Hepatocyte (in vitro differentiated cells and primary cell): ENCODE measurements around the gene LRRC42.

DNA sequence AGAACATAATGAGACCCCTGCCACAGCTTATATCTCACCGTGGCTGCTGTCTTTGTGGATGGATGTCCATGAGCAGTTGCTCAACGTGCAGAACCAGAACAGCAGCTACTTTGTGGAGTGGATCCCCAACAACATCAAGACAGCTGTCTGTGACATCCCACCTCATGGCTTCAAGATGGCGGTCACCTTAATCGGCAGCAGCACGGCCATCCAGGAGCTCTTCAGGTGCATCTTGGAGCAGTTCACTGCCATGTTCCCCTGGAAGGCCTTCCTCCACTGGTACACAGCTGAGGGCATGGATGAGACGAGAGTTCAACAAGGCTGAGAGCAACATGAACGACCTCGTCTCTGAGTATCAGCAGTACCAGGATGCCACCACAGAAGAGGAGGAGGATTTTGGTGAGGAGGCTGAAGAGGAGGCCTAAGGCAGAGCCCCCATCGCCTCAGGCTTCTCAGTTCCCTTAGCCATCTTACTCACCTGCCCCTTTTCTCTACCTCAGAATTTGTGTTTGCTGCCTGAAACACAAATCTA is 66.3 kb upstream of the PODN start:
- RAMPAGE, long total RNA, result no peak
- RRBS, result no CpG with 5 or more reads among the region's 9 CpGs

DNA sequence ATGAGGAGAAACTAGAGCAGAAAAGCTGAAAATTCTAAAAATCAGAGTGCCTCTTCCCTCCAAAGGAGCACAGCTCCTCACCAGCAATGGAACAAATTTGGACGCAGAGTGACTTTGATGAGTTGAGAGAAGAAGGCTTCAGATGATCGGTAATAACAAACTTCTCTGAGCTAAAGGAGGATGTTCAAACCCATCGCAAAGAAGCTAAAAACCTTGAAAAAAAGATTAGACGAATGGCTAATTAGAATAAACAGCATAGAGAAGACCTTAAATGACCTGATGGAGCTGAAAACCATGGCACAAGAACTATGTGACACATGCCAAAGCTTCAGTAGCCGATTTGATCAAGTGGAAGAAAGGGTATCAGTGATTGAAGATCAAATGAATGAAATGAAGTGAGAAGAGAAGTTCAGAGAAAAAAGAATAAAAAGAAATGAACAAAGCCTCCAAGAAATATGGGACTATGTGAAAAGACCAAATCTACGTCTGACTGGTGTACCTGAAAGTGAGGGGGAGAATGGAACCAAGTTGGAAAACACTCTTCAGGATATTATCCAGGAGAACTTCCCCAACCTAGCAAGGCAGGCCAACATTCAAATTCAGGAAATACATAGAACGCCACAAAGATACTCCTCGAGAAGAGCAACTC is 56.2 kb upstream of the PODN start:
- RAMPAGE, long total RNA, result no peak
- RRBS, result no CpG with 5 or more reads among the region's 8 CpGs

DNA sequence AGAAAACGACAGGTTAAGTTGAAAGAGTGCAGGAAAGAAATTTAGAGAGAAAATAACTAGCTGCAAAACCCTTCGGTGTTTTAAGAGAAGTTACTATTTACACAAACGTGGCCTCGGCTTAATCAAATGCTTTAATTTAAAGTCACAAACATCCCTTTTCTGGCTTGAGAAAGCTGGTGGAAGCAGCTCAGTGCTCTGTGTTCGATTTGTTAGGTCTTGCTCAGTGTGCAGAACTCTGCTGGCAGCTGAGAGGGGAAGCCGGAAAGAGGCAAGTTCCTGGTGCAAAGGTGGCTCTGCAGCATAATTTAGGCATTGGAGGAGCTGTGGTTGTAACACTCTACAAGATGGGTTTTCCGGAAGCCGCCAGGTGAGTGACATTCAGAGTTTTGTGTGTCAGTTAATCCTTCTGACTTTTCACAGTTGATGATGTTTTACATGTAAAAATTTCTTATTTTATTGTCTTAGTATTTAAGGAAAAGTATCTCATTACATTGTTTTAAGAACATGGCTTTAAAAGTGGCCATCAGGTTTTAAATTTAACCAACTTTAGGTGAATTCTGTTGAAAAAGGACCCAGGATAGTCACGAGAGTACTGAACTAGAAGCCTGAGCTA is 47.2 kb upstream of the PODN start:
- RAMPAGE, long total RNA, result no peak
- RRBS, result 11% methylated on average over 2 of the region's 9 CpGs

- RAMPAGE, long total RNA, result no peak
- RRBS, result no CpG with 5 or more reads among the region's 4 CpGs
These were observed 1.4 kb upstream of the PODN start for GRCh38 chr1:53060435-53061150.

GRCh38 chr1:53082259-53082861 is 20.3 kb downstream of the PODN start:
- RAMPAGE, long total RNA, result no peak
- RRBS, result no CpG with 5 or more reads among the region's 10 CpGs

DNA sequence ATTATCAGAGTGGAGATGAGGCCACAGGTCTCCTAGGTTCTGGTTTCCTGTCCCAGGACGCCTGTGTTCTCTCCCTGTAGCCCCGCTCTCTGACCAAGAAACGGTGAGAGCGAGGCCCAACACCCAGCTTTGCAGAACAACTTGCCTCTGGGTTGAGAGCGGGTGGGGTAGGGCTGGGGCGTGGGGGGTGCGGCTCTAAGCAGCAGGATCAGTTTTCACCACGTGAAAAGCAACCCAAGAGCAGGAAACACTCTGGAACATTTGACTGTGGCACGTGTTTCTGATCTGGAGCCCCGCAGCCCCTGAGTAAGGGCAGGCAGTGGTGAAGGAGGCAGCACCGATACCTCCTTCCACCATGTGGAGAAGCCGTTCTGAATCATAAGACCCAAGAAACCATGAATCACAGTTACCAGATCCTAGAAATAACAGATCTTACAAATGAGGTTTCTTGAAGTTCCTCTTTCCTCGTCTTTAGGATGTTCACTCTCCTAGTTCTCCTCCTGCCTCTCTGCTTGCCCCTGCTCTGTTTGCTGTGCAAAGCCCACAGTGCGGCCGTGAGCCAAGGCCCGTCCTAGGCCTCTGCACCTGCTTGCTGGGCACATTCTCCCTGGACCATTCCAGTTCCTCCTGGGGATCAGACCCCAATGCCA is 32.0 kb downstream of the SLC1A7 start:
- RAMPAGE, long total RNA, result no peak
- RRBS, result no CpG with 5 or more reads among the region's 16 CpGs

DNA sequence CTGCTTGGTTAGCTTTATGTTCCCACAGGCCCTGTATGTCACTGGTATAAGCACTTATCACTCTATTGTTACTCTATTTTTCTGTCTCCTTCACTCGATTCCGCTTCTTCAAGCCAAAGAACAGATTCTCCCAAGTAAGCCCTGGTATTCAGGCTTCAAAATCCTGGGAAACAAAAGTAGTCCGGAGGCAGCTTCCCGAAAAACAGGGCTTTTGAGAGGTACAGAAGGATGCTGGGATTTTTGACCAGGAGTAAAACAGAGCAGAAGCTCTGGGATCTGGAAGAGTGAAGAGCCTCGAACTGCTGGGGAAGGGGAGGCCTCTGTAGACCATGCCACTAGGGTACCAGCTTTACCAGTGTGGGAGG is 932 bp downstream of the CZIB start:
- RAMPAGE, long total RNA, result no peak
- RRBS, result no CpG with 5 or more reads among the region's 5 CpGs

DNA sequence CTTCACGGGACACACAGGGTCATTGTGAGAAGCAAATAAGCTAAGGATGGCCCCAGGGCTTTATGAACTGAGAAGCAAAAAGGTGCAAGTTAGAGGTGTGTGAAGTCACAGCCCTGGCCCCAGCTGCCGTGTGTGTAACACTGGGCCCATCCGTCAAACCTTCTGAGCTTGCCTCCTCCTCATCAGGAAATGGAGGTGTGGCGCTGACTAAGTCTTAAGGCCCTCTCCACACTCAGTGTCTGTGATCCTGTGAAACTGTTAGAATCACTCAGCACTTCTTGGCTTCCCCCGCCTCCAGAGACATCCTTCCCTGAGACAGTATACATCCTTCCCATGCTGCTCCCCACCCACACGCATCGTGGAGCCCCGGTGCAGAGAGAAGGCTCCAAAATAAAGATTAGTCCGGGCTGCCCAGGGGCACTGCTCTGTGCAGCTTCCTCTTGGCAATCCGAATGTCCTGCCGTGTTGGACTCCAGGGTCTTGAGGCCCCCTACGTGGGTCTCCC is 33.3 kb downstream of the LRP8 start:
- RAMPAGE, long total RNA, result no peak
- RRBS, result no CpG with 5 or more reads among the region's 12 CpGs

DNA sequence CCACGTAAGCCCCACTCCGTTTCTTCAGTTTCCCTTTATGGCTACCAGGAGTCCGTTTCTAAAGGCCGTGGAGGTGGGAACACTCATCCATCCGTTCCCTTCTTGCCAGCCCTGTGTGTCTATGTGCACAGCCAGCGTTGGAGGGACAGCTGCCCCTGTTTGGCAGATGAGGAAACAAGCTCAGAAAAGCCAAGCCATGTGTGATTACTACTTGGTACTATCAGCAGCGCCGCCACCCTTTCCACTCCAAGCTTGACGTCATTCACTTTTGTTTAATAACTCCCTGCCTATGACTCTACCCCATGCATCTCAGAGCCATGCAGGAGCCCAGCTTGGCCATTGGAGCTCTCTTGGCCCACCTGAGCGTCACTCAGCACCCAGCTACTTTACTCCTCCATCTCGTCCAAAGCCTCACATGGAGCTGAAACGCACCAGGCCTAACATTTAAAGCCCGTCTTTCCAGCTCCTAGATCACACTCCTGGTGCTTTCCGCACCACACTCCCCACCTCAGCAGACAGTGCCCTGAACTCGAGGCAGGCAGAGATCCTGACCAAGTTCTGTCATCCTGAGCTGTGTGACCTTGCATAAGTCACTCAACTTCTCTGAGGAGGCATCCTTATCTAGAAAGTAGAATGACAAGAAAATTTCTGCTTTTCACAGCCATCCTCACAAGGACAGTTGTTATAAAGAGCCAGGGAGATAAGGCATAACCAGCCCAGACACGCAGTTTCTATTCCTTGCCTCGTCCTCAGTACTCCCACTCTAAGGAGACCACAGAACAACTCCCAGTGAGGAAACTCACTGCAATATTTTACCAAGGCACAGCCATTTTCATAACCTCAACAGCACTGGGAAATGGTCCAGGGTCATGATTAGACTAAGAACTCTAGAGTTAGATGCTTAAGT is 3.3 kb downstream of the LRP8 start:
- RAMPAGE, long total RNA, result no peak
- RRBS, result no CpG with 5 or more reads among the region's 17 CpGs

GRCh38 chr1:53459452-53460249 is 452 bp downstream of the DMRTB1 start:
- RAMPAGE, long total RNA, result no peak
- RRBS, result 88% methylated on average over 24 of the region's 78 CpGs

DNA sequence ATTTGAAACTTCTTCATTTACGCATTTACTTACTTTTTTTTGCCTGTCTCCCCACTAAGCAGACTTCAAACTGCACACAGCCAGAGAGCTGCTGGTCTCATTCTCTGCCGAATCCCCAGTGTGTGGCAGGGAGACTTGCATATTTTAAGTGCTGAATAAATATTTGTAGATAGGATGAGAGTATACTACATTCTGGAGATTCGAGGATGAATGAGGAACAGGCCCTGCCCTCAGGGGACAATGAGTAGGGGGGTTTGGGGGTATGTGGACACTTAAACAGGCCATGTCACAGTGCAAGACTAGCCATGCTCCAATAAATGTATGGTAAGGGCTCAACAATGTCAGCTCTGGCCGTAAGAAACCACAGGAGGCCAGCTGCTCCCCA is 8.3 kb downstream of the DIO1 start:
- RAMPAGE, long total RNA, result no peak
- RRBS, result no CpG with 5 or more reads among the region's 4 CpGs

DNA sequence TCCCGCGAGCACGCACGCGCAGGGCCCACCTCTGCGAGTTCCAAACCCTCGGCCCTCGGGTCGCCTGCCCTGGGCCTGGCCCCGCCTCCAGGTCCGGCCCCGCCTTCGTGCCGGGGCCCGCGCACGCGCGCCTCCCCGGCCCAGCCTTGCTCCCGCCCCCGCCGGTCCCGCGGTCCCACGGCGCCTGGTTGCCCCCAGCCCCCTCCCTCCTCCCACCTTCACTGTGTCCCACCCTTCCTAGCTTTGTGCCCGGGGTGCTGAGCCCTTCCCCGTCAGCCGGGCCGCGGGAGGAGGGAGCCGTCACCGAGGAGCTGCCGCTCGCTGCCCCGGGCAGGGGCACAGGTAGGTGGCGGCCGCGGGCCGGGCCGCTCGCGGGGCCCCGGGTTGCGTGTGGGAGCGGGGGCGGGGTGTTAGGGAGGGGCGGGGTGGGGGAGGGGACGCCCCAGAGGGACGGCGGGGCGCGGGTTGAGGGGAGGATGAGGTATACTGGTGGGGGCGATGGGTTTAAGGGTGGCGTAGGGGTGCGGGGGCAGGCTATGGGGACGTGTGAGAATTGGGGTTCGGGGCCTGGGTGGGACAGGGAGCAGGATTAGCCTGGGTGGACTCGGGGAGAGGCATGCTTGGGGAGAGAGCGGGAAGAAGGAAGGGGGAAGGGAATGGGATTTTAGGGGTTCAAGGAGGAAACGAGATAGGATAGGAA is at the start of gene LRRC42:
LRRC42 (plus strand) TSS at position 143 of the 700 bp plus-strand sequence.
- RAMPAGE, long total RNA, result start-site peak on the plus strand centred at position 192 of the sequence, 114 bp wide, 87 and 36 reads in 2 replicates
- RRBS, result 1% methylated on average over 14 of the region's 62 CpGs

- RAMPAGE, long total RNA, result no peak
- RRBS, result no CpG with 5 or more reads among the region's 37 CpGs
These were observed 504 bp downstream of the MRPL37 start for GRCh38 chr1:54200296-54201046.

DNA sequence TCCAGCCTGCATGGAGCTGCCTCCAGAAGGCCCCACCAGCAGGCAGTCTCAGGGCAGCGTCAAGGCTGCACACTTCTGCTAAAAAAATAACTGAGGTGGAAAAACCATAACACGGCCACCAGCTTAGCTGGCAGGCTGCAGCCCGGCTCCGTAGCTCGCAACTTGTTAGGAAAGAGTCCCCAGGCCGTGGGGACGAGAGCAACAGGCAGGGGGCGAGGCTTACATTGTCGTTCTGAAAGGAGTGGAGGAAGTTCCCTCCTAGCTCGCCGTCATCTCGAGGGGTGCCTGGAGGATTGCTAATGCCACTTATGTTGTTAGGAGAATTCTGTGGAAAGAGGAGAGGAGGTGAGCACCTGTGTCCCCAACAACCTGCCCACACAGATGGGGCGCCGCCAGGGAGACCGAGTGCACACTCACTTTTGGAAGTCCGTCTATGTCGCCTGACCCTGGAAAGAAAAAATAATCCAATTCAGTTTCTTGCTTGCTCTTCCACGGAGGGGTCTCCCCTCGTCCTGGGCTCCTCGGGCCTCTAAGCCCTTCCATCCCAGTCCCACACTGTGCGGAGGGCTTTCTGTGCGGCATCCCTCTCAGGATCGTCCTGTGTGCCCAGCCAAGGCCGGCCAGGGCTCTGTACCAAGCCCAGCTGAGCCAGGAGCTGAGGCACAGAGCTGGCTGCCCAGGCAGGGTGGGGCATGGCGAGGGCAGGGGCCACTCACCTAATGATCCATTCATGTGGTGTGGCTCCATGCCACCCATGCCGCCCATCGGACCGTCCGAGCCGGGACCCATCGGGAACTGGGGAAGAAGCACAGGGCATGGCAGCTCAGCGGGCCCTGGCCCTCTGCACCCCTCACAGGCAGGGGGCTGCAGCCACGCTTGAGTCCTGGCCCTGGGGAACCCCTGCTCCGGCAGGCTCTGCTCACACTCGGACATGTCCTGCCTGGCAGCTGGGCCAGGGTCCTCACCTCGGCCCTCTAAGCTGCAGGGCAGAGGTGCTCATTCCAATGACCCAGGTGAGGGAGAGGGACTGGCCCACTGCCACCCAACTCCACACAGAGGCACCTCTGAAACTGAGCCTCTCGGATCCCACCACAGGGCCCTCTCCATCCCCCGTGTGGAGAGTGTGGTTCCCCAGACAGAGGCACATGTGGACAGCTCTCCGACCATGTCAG is 28.5 kb downstream of the MRPL37 start:
- RAMPAGE, long total RNA, result no peak
- RRBS, result no CpG with 5 or more reads among the region's 39 CpGs

GRCh38 chr1:54230865-54231453 is 31.0 kb downstream of the MRPL37 start:
- RAMPAGE, long total RNA, result no peak
- RRBS, result no CpG with 5 or more reads among the region's 10 CpGs

- RAMPAGE, long total RNA, result no peak
- RRBS, result no CpG with 5 or more reads among the region's 21 CpGs
These were observed 41.0 kb downstream of the MRPL37 start for GRCh38 chr1:54240522-54241784.

DNA sequence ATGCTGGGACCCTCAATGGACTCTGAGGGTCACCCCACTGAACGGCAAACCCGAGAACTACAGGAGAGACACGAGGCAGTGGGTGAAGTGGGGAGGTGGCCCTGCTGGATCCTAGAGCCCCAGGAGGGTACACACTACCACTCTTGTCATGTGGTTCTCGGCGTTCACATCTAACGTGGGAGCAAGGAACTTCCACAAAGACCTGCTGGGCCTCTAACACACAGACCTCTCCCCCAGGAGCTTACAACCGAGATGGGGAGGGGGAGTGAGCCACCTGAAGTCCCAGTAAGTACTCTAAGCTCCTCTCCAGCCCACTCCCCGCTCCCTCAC is 154.4 kb downstream of the MRPL37 start:
- RAMPAGE, long total RNA, result no peak
- RRBS, result no CpG with 5 or more reads among the region's 8 CpGs

GRCh38 chr1:54374506-54374905 is 173.5 kb upstream of the ACOT11 start:
- RAMPAGE, long total RNA, result no peak
- RRBS, result no CpG with 5 or more reads among the region's 3 CpGs

DNA sequence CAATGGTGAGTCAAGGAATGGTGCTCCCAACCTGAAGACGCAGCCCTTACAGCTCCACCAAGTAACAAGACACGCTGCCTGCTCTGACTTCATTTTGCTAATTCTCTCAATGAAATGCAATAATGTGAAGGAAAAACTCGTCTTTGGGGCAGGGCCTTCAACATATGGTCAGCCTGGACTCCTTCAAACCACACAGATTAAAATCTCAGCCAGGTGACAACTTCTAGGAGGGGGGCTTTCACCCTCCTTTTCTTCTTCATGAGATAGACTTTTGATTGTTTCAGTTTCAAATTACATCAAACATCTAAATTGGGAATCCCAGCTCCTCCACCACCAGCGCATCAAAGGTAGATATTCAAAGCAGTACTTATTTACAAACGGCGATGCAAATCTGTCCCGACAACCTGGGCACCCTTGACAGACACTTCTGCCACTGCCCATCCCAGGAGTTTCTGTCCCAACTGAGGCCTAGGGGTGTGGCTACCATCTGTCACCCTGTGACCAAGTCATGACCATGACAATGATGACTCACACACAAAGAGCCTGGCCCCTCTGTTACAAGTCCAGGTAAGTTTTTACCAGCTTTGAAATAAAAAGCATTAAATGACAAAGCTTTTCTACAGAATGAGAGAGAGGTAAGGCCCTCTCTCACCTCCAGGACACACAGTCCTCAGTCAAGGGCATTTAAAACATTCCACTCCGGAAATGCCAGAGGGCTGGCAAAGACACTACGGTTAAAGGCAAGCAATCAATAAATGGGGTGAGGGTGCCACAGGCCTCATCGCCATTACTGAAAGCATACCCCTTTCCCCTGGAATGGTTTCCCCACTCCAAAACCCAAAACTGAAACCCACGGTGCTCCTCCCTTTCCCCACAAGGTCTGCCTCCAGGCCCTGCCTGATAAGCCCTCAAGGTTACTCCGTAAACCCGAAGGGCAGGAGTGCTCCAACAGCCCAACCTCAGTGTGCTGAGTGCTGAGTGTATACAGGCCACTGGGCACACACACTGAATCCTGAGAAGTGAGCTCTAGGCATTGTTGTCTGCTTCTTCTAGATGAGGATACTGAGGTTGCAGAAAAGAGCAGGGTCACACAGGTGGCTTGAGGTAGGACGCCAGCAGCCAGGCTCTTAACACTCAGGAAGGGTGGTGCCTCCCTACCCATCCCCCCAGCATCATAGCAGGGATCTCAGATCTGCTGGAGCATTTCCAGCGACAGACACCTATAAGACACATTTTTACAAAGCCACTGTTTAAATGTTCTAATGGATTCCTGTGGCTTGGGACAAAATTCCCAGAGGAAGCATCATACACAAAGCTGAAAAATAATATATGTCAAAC is 171.2 kb upstream of the ACOT11 start:
- RAMPAGE, long total RNA, result no peak
- RRBS, result no CpG with 5 or more reads among the region's 15 CpGs

DNA sequence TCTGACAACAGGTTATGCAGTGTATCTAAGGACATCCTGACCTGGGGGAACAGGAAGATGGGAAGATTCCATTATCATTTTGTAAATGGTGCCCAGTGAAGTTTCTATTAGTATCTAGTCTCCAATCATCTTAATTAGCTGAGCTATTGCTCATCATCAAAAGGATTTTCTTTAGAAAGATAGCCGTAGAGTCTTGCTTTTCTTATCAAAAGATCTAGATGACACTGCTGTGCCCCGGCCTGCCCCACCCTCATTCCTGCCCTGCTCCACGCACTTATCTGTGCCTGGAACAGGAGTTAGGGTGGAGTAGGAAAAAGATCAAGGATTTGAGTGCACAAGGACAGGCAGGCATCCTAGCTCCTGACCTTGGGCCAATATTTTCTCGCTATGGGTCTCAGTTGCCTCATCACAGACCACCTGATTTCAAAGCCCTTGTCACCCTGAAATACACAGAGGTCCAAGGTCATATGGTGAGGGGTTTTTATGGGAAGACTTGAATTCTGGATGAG is 456 bp upstream of the MROH7 start:
- RAMPAGE, long total RNA, result no peak
- RRBS, result no CpG with 5 or more reads among the region's 4 CpGs